Gastrocnemius medialis (tissue), 3 donors: ENCODE results near the gene ACMSD.

- PRO-cap: no peak
- RAMPAGE, long total RNA, 3 experiments: no peak in any of the 3 experiments
Measured at GRCh38 chr2:132670522-132671057, 585 bp upstream of the LYPD1 start.

- PRO-cap: no peak
- RAMPAGE, long total RNA, 3 experiments: no peak in any of the 3 experiments
Measured at GRCh38 chr2:133780237-133780479, 211.9 kb upstream of the NCKAP5 start.

GRCh38 chr2:134124423-134124855, 129.4 kb upstream of the MGAT5 start:
- PRO-cap: no peak
- RAMPAGE, long total RNA, 3 experiments: no peak in any of the 3 experiments

- PRO-cap: no peak
- RAMPAGE, long total RNA, 3 experiments: no peak in any of the 3 experiments
Measured at GRCh38 chr2:134143386-134144546, 110.1 kb upstream of the MGAT5 start.

GRCh38 chr2:134153976-134154759, 99.7 kb upstream of the MGAT5 start:
- PRO-cap: no peak
- RAMPAGE, long total RNA, 3 experiments: no peak in any of the 3 experiments

- PRO-cap: no peak
- RAMPAGE, long total RNA, 3 experiments: no peak in any of the 3 experiments
Measured at GRCh38 chr2:134171370-134171957, 82.4 kb upstream of the MGAT5 start.

DNA sequence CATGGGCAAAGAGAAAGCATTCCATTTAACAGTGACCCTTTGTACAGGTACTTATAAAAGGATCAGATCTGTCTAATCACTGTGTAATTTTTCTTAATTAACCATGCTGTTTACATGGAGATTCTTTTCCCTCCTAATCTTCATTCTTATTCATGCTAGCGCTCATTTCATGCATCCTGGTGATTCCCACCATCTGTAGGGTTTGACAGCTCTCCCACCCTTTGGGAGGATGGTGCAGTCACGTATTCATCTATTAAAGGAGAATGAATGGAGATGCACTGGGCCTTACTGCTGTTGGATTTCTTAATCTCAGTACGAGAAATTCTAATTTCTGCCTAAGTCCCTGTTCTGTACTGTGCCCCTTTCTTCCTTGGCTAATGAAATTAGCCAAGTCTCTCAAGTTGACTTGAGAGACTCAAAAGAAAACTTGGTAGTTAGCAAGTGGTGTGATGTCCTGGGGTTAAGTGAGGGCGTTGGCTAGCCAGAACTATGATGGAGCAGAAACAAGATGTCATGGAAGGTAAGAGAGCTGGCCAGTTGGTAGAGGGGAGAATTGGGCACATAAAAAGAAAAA, 49.8 kb upstream of the MGAT5 start:
- PRO-cap: no peak
- RAMPAGE, long total RNA, 3 experiments: no peak in any of the 3 experiments

DNA sequence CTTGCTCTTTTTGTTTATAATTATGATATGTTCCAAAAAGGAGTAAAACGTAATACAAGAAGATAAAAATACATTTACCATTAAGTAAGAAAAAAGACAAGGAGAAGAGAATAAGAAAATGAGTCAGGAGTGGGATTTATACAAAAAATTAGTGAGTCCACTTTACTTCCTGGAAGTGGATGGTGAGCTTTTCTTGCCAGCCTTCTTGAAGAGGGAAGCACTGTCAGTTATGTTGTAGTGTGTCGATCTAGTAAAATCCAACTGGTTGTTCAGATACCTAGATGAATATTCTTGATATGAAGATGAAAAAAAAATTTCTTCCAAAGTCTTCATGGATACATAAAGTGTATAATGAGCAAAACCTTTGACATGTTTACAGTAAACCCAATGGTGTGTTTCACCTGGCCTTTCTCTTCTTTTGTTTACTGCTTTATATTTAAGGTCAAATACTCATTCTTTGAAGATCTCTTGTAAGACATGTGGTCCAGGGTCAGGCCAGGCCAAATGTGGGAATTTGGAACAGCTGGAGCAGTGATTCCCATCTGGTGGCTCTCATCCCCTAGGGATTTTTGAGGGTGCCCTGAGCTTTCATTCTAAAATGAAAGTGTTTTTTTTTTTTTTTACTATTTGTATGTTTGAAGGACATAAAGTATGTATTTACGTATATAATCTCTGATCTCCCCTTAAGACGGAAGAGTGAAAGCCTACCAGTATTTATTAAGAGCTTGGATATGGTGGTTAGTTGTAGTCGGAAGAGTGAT, 13.9 kb upstream of the MGAT5 start:
- PRO-cap: no peak
- RAMPAGE, long total RNA, 3 experiments: no peak in any of the 3 experiments

- PRO-cap: no peak
- RAMPAGE, long total RNA, 3 experiments: no peak in any of the 3 experiments
Measured at GRCh38 chr2:134248294-134248976, 5.4 kb upstream of the MGAT5 start.

- PRO-cap: no peak
- RAMPAGE, long total RNA, 3 experiments: no peak in any of the 3 experiments
Measured at GRCh38 chr2:134410616-134411561, 157.0 kb downstream of the MGAT5 start.

GRCh38 chr2:134453699-134454238, 199.9 kb downstream of the MGAT5 start:
- PRO-cap: no peak
- RAMPAGE, long total RNA, 3 experiments: no peak in any of the 3 experiments

DNA sequence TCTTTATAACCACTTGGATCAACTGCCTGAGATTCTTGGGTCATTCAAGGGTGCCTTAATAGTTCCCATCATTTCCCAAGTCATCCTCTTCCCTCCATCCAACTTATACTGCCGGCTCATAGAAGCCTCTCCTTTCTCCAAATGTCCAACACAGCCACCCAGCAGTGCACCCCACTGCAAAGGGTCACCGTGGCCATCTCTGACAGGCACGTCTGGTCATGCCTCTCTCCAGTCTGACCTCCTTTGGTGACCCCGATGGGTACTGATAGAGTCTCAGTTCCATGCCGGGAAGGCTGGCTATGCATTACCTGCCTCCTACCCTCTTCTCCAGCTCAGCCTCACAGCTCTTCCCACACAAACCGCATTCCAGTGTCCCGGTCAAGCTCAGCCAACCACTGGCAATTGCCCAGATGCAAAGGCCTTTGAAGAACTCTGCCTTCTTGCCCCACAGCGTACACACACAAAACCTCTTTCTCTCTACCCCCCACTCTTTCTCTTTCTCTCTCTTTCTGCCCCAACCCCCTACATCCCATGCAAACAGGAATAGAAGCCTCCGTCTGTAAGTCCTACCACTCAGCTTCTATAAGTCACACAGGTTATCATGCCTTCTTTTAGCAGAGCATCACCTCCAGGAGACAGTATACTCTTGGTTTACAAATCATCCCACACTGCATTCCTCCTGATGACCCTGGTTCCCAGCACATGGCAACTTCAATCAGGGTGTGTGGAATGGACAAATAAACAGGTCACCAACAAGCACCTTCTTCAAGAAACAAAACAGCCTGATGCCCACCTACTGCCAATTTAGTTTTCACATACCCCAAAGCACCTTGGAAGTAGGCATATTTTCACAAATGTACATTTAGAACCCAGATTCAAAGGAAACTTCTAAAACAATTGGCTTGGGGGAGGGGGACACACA, 37.5 kb downstream of the TMEM163 start:
- PRO-cap: no peak
- RAMPAGE, long total RNA, 3 experiments: no peak in any of the 3 experiments

DNA sequence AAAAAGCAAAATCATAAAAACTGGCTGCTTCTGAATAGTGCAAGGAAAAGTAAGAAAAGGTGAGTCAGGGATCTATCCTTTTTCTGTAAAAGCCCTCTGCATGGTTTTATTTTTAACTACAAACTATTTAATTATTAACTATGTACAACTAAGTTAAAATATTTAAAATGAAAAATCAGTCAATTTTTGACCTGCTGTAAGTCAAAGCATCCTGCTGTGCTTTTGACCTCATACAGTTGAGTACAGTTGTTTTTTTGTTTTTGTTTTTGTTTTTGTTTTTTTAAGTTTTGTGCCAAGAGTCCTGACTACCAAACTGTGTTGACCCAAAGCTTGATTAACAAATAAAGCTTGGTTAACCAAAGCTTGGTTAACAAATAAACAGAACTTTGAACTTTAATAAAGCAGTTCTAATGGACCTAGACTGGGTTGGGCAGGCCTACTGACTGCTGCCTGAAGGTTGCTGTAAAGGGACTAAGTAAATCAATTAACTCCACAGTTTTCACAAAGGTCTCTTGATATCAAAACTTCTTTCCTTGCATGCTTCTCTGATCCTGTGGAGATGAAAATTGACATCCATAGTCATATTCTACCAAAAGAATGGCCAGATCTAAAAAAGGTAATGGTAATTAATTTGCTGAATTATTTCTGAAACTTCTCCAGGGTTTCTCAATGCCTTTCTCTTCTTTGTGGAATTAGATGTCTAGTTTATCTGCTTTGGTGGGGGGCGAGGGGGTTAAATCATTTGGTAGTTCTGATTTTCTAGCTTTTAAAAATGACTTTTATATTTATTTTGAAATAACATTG, at the start of gene ACMSD:
Gene ACMSD, plus strand, starts transcription at position 493 of the 804 bp plus-strand sequence.
- PRO-cap: no peak
- RAMPAGE, long total RNA, 3 experiments: no peak in any of the 3 experiments

- PRO-cap: no peak
- RAMPAGE, long total RNA, 3 experiments: no peak in any of the 3 experiments
Measured at GRCh38 chr2:134870215-134870805, 31.9 kb downstream of the ACMSD start.

GRCh38 chr2:135052857-135053609, 941 bp downstream of the RAB3GAP1 start:
- PRO-cap: no peak
- RAMPAGE, long total RNA, 3 experiments: no peak in any of the 3 experiments

- PRO-cap: no peak
- RAMPAGE, long total RNA, 3 experiments: no peak in any of the 3 experiments
Measured at GRCh38 chr2:135604602-135605214, 73.4 kb downstream of the R3HDM1 start.

DNA sequence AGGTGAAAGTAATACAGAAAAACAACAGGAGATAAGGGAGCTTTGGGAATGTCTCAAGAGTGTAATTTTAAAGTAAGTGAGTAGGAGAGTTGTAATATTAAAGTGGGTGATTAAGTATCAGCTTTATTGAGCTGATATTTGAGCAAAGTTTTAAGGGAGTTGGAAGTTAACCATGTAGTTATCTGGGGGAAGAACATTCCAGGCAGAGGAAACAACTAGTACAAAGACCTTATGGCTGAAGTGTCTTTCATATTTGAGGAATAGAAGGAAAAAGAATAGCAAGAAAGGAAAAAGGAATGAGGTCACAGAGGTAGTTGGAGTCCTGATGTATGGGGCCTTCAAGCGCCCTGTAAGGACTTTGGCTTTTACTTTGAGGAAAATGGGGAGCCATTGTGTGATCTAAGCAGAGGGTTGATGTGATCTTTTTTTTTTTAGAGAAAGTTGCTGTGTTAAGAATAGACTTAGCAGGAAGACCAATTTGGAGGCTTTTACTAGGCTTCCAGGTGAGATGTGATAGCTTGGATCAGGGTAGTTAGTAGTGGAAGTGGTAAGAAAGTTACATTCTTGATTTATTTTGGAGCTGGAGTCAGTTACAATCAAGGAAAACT, 4.9 kb downstream of the UBXN4 start:
- PRO-cap: no peak
- RAMPAGE, long total RNA, 3 experiments: no peak in any of the 3 experiments

- PRO-cap: no peak
- RAMPAGE, long total RNA, 3 experiments: no peak in any of the 3 experiments
Measured at GRCh38 chr2:136113088-136113999, 4.6 kb downstream of the CXCR4 start.

DNA sequence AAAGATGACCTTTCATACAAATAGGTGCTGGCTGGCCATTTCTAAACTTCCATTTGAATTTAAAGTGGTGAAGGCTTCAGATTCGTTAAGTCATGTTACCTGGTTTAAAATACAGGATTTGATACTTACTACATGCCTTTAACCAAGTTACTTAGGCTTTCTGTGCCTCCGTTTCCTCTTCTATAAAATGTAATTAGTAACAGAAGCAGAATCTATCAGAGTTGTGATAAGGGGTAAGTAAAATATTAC, 4.0 kb downstream of the CXCR4 start:
- PRO-cap: no peak
- RAMPAGE, long total RNA, 3 experiments: no peak in any of the 3 experiments

- PRO-cap: no peak
- RAMPAGE, long total RNA, 3 experiments: no peak in any of the 3 experiments
Measured at GRCh38 chr2:136125844-136127049, 8.3 kb upstream of the CXCR4 start.